Metastatic Breast Carcinoma in the Brain (tissue), 10 donors: Measurements from ENCODE around the gene EPHA7.

GRCh38 chr6:90083862-90084485, 189.7 kb downstream of the GJA10 start:
- PRO-cap, 10 experiments: no peak in any of the 10 experiments

GRCh38 chr6:90139042-90139652, 157.5 kb downstream of the BACH2 start:
- PRO-cap, 10 experiments: no peak in any of the 10 experiments

GRCh38 chr6:90368847-90369239, 72.2 kb upstream of the BACH2 start:
- PRO-cap, 10 experiments: no peak in any of the 10 experiments

DNA sequence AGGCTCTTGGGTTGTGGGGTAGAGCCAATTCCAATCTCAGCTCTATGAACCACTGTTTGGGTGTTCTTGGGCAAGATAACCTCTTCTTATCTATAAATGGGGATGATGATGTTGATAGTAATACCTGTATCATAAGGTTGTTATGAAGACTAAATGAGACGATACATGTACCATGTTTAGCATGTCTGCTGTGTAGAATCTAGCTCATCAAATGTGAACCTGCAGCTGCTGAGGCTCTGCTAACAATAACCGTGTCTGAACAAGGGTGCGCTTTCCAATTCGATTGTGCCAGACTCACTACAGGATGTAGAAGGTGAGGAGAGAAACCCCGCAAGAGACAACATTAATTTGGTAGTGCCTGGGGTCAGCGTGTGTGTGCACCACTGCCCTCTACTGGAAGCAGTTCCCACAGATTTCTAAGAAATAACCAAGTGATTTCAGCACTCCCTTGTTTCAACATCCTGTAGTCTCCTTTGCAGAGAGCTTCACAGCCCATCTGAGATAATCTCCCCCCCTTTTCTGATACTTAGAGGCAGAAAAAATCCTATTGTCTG, 96.5 kb upstream of the BACH2 start:
- PRO-cap, 10 experiments: no peak in any of the 10 experiments

DNA sequence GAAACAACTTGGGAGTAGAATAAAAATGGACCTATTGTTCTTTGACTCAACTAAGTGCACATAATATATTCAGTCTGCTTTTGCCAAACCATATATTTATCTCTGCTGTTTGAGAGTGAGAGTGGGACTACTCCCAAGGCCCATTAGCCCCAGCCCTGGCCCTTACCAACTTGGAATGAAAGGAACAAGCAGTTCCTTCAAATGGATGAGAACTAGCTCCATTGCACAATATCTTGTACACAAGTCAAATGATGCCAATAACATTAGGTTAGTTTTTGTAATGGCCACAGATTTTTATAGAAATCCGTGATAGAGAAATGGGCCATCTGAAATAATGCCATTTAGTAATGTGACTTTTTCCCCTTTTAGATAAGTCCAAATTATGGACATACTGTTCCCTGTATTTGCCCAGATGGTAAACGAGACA, 117.0 kb downstream of the MAP3K7 start:
- PRO-cap, 10 experiments: no peak in any of the 10 experiments

- PRO-cap, 10 experiments: peak in 2 of 10 experiments; most common minus-strand start chr6:90509031 (in 2)
Observed at GRCh38 chr6:90508631-90509085, 78.2 kb downstream of the MAP3K7 start.

GRCh38 chr6:92589989-92590395, 829.4 kb downstream of the EPHA7 start:
- PRO-cap, 10 experiments: no peak in any of the 10 experiments

DNA sequence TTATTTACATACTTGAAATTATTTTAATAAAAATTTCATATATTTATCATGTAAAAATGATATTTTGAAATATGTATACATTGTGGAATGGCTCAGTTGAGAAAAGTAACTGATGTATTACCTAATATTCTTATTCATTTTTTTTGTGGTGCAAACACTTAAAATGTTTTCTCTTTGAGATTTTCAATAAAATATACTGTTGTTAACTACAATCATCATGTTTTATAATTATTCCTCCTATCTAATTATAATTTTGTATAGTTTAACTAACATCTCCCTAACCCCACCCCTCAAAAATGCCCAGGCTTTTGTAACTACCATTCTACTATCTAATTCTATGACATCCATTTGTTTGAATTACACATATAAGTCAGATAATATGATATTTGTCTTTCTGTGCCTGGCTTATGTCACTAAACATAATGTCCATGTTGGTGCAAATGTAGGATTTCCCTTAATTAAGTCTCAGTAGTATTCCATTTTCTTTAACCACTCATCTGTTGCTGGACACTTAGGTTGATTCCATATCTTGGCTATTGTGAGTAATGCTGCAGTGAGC, 544.0 kb downstream of the EPHA7 start:
- PRO-cap, 10 experiments: no peak in any of the 10 experiments

- PRO-cap, 10 experiments: peak in 10 of 10 experiments; most common minus-strand start chr6:93419552 (in 8)
Observed at GRCh38 chr6:93419228-93419709, at the start of gene EPHA7. TSS of gene EPHA7 (minus strand) at chr6:93419559.

DNA sequence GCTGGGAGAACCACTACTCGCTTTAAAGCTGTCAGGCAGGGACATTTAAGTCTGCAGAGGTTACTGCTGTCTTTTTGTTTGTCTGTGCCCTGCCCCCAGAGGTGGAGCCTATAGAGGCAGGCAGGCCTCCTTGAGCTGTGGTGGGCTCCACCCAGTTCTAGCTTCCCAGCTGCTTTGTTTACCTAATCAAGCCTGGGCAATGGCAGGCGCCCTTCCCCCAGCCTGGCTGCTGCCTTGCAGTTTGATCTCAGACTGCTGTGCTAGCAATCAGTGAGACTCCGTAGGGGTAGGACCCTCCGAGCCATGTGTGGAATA, 703.6 kb upstream of the MANEA start:
- PRO-cap, 10 experiments: peak in 1 of 10 experiments; most common plus-strand start position 263 of the sequence (in 1)

- PRO-cap, 10 experiments: no peak in any of the 10 experiments
Observed at GRCh38 chr6:96898574-96899044, 918 bp upstream of the NDUFAF4 start.

DNA sequence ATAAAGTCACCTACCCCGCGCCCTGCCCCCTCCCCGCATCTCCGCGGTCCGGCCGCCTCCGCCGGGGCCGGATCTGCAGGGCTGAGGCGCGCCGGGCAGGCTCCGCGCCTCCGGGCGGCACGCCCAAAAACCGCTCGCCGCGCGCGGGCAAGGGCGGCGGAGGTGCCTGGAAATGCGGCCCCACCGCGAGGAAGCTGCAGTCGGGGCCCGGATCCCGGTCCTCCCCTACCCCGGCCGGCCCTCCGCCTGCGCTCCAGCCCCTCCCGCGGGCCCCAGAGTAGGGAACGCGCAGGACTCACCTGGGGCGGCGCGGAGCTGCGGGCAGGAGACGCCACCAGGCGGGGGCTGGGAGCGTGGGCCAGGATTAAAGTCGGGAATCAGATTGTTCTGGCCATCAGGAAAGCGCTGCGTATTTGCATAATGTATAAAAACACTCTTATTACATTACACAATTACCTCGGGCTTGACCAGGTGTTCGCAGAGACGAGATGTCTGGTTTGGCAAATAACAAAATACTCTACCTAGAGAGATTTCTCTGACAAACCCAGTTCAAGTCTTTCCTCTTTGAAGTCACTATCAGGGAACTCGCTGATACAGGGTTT, 344 bp upstream of the FAXC start:
- PRO-cap, 10 experiments: peak in 8 of 10 experiments; most common plus-strand start position 38 of the sequence (in 3); most common minus-strand start position 75 of the sequence (in 4)

DNA sequence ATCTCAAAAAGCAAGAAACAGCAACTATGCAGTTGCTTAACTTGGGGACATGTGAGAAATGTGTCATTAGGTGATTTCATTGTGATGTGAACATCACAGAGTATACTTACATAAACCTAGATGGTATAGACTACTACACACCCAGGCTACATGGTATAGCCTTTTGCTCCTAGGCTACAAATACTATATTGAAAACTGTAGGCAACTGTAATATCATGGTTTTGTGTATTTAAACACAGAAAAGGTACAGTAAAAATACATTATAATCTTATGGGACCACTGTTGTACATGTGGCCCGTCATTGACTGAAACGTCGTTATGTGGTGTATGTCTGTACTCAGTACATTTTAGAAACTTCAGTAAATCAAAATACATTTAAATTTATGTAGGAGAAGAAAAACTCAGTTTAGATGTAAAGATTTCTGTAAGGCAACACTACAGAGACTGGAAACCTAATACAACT, 3.4 kb upstream of the COQ3 start:
- PRO-cap, 10 experiments: no peak in any of the 10 experiments

DNA sequence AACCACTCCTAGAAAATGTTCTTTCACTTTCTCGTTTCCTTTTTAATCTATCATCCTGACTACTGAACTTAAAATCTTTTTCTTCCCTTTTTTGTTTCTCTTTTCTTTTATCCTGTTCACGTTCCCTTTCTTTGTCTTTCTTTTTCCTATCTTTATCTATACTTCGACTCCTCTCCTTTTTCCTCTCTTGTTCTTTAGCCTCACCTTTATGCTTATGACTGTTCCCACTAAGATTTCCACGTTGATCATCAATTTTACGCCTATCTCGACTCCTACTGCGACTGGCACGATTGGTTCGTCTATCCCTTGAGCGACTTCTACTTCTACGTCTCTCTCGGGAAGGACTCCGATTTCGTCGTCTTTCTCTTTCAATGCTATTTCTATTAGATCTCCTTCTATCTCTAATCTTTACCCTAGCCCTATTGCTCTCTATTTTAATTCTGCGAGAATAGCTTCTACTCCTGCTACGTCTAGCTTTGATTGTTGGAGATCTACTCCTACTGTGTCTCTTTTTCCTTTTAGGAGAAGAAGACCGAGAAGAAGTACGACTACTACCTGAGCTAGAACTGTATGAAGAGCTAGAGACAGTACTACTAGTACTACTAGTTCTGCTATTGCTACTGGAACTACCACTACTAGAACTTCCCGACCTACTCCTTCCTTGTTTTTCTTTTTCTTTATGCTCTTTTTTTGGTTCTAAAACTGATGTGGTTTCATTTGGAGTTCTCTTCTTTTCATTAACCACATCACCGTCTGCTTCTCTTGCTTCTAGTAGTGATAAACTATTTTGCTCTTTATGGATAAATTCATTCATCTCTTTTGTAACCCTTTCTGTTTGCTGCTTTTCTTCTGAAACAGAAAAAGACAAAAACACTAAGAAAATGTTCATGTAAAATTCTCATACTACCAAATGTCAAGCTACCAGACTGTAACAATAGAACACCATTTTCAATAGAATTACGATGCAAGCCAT, 7.1 kb upstream of the COQ3 start:
- PRO-cap, 10 experiments: no peak in any of the 10 experiments

DNA sequence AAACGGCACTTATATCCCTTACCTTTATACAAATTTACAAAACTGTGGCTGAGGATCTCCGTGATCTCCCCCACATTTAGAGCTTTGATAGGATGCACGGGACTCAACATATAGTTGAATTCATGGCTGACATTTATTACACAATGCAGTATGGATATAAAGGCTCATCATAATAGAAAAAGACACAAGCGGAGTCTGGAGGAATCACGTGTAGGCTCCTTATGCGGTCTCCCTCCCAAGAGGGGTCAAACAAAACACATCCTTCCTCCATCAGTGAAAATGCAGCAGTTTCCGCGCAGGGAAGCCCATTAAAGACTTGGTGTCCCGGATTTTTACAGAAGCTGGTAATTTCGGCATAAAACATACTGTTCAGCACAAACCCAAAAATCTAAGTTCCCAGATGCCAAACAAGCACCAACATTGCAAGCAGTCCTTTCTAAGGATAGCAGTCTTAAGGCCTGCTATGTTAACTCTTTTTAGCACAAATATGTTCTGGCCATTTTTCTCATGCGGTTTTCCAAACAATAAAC, 1.1 kb downstream of the USP45 start:
- PRO-cap, 10 experiments: no peak in any of the 10 experiments

DNA sequence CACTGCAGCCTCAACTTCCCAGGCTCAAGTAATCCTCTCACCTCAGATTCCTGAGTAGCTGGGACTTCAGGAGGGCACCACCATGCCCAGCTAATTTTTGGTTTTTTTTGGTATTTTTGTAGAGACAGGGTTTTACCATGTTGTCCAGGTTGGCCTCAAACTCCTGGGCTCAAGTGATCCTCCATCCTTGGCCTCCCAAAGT, 11.1 kb downstream of the MCHR2 start:
- PRO-cap, 10 experiments: no peak in any of the 10 experiments

DNA sequence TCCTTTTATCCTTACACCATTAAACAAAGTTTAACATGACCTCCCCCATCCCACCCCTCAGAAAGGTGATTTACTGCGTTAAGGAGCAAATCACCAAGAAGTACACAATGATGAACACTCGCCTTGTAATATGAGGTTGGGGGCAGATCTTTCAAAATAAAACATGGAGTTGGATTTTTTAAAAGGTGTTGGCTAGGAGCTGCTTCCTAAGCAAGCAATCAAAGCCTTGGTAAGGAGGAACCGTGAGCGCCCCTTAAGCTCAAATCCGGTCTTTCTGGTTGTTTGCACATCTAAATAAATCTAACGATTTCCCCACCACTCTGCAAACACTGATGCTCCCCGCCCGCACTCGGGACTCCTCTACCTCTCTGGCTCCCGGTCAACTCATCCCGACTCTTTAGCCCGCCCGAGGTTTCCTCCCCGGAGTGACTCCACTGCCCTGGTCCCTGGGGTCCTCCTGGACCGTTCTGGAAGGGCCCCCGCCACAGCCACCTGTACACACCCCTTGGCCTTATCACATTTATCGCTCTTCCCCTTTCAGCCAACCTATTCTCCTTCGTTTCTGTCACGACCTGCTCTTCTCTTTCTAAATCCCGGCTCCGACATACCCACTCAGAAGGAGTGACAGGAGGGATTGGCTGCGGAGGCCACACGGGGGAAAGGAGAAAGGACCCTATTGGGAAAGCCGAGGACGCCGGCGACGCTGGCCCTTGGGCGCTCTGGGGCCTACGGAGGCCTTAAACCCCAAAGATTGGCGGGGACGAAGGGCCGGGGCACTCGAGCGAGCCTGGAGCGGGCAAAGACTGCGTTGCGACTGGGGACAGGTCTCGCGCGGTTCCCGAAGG, 9.6 kb downstream of the SIM1 start:
- PRO-cap, 10 experiments: peak in 2 of 10 experiments; most common plus-strand start position 325 of the sequence (in 2); most common minus-strand start position 267 of the sequence (in 1)

- PRO-cap, 10 experiments: peak in 2 of 10 experiments; most common plus-strand start chr6:100455992 (in 1); most common minus-strand start chr6:100455858 (in 2)
Observed at GRCh38 chr6:100455775-100456470, 8.8 kb downstream of the SIM1 start.

GRCh38 chr6:100458100-100458942, 6.4 kb downstream of the SIM1 start:
- PRO-cap, 10 experiments: peak in 1 of 10 experiments; most common plus-strand start chr6:100458626 (in 1); most common minus-strand start chr6:100458654 (in 1)

DNA sequence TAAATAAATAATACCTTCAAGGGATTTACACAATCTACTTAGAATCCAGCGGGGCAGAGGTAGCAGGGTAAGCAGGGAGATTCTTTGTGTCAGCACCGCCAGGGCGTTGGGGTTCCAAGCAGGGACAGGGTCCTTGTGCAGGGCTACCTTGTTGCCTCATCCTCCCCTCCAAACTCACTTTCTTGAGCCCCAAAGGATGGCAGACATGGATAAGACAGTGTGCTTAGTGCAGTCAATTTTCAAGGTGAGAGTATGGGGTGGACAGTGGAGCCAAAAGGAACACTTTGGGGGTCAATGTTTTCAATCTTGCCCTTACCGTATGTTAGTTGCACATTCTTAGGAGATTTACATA, 23.2 kb upstream of the SIM1 start:
- PRO-cap, 10 experiments: no peak in any of the 10 experiments